ENCODE measurements around the genes TSPAN4, MOB2 and KRTAP5-5.

DNA sequence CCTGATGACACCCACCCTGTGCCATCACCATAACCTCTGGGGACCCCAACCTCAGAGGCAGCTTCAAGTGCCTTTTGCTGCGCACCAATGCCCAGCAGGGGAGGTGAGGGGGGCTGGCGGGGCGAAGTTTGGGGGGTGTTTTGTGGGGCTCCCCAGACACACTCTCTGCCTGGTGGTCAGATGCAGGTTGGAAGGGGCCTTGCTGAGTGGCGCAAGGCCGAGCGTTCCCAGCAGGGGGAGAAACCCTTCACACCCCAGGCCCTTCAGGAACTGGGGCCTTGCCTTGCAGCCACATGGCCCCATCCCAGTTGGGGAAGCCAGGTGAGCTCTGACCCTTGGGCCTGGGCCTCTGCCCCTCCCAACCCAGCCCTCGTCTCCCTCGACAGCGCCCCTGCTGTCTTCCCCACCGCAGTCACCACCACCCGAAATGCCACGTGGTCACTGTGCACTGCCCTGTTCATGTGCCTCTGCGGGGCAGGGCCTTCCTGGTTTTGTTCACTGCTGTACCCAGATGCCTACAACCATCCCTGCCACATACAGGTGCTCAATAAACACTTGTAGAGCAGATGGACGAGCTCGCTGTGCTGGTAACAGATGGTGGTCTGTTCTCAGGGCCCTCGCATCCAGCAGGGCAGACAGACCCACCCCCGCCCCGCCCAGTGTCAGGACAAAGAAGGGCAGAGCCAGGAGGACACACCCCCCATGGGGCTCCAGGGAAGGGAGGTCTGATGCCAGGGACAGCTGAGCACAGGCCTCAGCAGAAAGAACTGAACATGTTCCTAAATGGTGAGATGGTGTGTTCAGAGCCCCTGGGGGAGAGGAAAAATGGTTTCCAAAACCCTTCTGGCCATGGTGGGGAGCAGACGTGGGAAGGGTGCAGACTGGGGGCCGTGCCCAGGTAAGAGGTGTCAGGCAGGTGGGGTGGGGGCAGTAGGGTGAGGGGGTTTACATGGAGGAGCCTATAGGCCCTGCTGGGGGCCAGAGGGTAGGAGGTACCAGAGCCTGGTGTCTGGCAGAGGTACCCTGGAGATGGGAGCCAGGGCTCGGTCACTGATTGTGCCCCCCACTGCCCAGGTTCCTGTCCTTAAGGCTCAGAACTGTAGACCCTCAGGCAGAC is 3.7 kb downstream of the POLR2L start:
- PRO-cap, result no peak

DNA sequence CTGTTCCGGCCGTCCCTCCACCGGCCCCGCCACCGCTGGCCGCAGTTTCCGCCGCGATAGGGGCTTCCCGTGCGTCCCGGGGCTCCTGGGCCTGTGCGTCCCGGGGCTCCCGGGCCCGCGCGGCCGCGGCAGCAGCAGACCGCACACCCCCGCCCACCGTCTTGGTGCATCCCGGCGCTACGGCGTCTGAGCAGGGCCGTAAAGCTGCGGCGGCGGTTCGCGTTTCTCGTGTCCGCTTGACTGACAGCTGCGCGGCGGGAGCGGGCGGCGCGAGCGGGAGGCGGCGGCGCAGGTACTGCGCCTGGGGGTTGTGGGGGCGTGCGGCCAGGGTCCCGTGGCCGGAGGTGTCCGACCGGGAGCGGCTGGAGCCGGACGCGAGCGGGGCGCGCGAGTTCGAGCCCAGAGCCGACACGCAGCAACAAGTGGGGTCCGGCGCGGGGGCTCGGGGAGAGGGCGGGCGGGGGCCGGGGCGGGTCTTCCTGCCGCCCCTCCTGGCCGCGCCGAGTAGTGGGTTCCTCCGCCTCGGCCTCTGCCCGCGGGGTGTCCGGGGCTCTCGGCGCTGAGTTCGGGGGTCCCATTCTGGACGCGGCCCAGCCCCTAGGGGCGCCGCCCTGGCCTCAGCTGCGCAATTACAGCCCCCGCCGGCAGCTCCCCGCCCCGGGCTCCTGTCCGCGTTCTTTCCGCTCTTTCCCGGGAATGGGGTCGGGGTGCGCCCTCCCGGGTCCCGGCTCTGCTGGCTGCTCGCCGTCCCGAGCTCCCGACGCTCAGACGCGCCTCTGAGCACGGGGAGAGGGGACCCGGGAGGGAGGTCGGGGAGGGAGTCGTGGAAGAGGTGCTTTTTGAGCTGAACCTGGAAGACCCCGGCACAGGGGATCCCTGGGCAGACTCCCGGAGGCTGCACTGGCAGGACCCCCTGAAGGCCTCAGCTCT is at the start of gene TSPAN4:
Gene TSPAN4 (plus strand): TSS at position 229 of the 930 bp plus-strand sequence.
- PRO-cap, result bidirectional peak, plus-strand start at position 257 of the sequence, minus-strand start outside the sequence; unidirectional peak, plus-strand start at position 355 of the sequence

- PRO-cap, result no peak
Observed at GRCh38 chr11:975842-976256, 50.2 kb downstream of the AP2A2 start.

GRCh38 chr11:981772-982242 is 54.7 kb downstream of the MUC6 start:
- PRO-cap, result no peak

GRCh38 chr11:1008131-1008637 is 28.3 kb downstream of the MUC6 start:
- PRO-cap, result no peak

GRCh38 chr11:1008981-1009311 is 27.6 kb downstream of the MUC6 start:
- PRO-cap, result no peak

- PRO-cap, result no peak
Observed at GRCh38 chr11:1017244-1018030, 19.1 kb downstream of the MUC6 start.

DNA sequence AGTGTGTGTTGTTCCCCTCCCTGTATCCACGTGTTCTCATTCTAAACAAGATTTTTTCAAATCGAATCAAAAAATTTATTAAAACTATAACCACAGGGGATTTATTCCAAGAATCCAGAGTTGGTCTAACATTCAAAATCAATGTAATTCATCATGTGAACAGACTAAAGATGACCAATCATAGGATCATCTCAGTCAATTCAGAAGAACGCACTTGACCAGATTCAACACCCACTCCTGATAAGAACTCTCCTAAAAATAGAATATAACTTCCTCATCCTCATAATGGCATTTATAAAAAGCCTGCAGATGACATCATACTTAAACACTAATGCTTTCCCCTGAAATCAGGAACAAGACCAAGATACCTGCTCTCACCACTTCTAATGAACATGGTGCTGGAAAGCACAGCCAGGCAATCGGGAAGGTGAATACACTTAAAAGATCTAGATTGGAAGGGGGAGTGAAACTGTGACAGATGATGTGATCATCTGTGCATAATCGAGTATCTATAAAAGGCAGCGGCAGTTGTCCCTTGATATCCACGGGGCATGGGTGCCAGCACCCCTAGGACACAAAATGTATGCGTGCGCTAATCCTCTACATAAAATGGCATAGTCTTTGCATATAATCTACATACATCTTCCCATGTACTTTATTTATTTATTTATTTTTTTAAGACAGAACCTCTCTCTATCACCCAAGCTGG is 27.7 kb upstream of the MUC6 start:
- PRO-cap, result no peak

GRCh38 chr11:1153688-1154318 is 4.0 kb upstream of the MUC5AC start:
- PRO-cap, result no peak

DNA sequence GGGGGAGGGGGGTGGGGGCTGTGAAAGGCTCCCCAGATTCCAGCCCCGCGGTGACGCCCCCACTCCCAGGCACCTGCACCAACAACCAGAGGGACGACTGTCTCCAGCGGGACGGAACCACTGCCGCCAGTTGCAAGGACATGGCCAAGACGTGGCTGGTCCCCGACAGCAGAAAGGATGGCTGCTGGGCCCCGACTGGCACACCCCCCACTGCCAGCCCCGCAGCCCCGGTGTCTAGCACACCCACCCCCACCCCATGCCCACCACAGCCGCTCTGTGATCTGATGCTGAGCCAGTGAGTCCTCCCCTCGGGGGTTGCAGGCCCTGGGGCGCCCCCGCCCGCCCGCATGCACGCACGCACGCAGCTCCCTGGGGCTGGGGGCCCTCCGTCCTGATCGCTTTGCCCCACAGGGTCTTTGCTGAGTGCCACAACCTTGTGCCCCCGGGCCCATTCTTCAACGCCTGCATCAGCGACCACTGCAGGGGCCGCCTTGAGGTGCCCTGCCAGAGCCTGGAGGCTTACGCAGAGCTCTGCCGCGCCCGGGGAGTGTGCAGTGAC is 32.2 kb downstream of the MUC5B start:
- PRO-cap, result no peak

- PRO-cap, result bidirectional peak, plus-strand start at chr11:1262866, minus-strand start at chr11:1262682
Observed at GRCh38 chr11:1262584-1263315, 39.9 kb downstream of the MUC5B start.

DNA sequence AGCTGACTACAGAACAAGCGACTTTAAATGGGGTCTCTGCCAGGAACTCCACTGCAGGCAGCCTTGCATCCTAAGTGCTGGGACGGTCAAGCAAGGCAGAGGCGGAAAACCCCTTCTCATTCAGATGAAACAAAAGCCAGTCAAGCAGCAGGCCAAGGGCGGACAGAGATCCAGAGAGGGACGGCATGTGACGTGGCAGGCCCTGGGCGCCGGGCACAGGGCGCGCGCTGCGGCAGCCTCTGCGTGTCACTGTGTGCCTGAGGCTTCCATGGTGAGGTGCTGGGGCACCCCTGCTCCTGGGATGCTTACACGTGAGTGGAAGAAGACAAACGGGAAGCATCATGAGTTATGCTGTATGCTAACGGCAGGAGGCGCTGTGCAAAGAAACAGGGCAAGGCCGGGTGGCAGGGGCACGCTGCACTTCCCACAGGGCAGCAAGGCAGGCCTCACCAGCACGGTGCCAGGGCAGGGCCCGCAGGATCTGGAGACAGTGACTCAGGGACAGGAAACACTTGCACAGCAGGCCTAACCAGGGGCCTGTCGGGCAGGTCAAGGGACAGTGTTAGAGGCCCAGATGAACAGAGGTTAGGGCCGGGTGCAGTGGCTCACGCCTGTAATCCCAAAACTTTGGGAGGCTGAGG is 6.1 kb downstream of the TOLLIP start:
- PRO-cap, result no peak

DNA sequence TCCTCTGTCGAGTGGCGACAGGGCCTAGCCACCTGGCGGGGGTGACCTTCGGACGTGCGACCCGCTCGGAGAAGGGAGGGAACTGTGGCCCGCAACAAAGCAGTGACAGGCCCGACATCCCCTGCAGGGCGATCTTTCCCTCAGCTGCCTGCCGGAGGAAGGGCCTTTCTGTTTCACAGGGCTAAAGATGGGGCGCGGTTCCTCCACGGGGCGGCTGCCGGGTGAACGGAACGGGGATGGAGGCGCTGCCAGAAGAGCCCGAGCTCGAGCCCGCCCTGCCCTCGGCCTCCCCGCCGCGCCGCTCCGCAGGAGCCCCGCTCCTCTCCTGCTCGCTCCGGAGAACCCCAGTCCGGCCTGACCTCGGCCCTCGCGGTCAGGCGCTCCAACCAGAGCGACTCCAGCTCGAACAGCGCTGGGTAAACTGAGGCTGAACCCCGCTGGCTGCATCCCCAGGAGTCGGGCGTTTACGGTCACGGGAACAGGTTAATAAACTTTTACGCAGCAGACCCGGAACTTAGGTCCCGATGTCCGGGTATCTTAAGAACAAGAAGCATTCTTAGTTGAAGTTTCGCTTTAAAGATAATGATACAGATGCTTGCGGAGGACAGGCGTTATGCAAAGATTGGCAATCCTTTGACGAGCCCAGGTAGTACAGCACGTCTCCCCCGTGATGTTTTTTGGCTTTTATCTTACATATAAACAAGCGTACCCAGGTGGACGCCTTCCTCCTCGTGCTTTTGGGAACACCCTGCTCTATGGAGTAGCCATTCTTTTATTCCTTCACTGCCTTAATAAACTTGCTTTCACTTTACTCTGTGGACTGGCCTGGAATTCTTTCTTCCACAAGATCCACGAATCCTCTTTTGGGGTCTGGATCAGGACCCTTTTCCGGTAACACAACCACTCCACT is 720 bp upstream of the TOLLIP start:
- PRO-cap, result no peak

- PRO-cap, result no peak
Observed at GRCh38 chr11:1474345-1474993, 12.1 kb downstream of the MOB2 start.

- PRO-cap, result no peak
Observed at GRCh38 chr11:1483457-1483940, 3.1 kb downstream of the MOB2 start.

DNA sequence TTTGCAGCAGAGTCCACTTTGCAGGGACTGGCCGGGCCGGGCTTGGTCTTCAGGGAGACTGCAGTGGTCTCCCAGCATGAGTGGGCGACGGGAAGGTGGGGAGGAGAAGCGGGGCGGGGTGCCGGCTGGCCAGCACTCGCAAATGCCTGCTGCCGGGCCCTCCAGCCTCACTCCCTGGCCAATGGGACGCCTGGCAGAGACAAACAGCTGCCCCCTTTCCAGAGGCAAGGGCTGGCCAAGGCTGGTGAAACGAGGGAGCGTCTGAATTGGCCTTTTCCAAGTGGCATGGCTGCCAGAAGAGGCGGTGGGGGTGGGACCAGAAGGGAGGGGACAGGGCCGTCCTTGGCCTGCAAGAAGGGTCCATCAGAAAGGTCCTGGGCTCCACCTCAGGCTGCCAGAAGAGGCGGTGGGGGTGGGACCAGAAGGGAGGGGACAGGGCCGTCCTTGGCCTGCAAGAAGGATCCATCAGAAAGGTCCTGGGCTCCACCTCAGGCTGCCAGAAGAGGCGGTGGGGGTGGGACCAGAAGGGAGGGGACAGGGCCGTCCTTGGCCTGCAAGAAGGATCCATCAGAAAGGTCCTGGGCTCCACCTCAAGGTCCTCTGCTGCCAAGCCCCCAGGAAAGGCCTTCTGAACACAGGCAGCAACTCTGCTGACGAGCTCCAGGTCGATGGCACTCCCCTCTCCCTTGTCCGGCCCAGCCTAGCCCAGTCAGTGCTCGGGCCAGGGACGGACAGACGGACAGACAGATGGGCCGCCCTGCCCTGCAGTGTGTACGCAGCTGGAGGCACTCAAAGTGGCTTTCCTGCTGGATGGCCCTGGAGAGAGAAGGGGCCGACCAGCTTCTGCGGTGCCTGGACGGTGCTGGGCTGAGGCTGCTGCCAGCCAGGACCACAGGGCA is at the start of gene MOB2:
Gene MOB2 (minus strand): TSS at position 301 of the 899 bp plus-strand sequence.
- PRO-cap, result no peak

- PRO-cap, result no peak
Observed at GRCh38 chr11:1518902-1519720, 32.5 kb upstream of the MOB2 start.

DNA sequence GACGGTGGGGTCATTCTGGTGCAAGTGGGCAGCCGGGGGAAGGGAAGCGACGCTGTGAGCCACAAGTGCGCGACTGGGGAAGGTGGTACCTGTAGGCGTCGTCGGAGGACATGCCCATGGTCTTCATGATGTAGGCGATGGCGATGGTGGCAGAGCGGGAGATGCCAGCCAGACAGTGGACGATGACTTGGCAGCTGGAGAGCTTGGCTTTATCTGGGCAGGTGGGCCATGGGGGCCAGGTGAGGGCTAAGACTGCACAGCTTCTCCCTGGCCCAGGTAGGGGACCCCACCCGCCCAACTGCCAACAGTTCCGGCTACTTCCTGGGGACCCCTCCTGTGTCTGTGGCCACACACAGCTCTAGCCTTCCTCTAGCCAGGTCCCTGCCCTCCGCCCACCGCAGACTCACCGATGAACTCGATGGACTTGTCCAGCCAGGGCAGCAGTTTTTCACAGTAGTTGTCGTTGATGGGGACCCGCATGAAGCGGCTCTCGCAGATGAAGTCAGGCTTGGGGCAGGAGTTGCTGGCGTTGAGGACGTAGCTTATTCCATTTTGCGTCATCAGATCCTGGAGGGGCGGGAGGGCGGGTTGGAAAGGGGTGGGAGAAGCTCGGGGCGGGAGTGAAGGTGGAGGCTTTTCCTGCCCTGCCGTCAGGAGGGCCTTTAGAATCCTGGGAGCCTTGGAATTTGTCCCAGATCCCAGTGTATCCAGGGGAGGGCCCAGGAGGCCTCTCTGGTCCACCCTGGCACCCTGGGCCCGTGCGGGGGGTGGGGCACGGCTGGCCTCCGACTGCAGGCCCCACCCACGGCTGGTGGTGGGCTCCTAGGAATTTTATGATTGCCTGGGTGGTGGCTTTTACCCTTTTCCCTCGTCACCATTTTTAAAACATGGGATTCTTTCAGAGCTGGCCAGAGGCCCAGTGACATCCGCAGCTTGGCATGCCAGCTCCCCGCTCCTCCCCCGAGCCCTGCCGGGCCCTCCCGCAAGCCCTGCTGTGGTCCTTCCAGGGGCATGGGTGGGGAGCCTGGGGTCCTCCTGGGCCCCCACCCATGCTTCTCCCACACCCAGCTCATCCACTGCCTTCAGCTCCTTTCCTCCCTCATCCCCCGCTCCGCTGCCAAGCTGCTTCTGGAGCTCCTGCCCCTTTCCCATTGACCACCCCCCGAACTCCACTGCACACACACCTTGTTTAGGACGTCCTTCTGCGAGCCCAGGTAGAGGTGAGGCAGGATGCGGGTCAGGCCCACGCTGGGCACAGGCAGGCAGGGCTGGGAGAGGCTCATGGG is 13.9 kb downstream of the DUSP8 start:
- PRO-cap, result bidirectional peak, plus-strand start at position 601 of the sequence, minus-strand start at position 554 of the sequence

- PRO-cap, result no peak
Observed at GRCh38 chr11:1563816-1564350, 8.2 kb downstream of the DUSP8 start.

DNA sequence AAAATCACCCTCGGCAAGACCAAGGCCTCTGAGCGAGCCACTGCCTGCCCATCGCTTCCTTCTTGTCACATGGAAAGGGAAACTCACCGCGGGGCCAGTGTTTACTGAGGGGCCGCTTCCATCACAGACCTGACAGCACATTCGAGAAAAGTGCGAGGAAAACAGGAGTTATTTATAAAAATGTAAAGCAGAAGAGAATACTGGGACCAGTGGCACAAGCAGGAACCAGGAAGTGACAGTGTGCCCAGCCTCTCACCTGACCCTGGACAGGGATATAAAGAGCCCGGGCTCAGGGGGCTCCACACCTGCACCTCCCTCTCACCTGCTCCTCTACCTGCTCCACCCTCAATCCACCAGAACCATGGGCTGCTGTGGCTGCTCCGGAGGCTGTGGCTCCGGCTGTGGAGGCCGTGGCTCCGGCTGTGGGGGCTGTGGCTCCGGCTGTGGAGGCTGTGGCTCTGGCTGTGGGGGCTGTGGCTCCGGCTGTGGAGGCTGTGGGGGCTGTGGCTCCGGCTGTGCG is at the start of gene KRTAP5-5:
Gene KRTAP5-5 (plus strand): TSS at position 296 of the 520 bp plus-strand sequence.
- PRO-cap, result no peak

All from anterior vena cava (tissue), 1 donor.